Cerebral cortex (tissue), 2 donors: ENCODE results near the genes SLC5A4 and TIMP3.

- PRO-cap, 2 experiments = no peak in any of the 2 experiments
Measured at GRCh38 chr22:31402917-31403320, 3.5 kb downstream of the DRG1 start.

DNA sequence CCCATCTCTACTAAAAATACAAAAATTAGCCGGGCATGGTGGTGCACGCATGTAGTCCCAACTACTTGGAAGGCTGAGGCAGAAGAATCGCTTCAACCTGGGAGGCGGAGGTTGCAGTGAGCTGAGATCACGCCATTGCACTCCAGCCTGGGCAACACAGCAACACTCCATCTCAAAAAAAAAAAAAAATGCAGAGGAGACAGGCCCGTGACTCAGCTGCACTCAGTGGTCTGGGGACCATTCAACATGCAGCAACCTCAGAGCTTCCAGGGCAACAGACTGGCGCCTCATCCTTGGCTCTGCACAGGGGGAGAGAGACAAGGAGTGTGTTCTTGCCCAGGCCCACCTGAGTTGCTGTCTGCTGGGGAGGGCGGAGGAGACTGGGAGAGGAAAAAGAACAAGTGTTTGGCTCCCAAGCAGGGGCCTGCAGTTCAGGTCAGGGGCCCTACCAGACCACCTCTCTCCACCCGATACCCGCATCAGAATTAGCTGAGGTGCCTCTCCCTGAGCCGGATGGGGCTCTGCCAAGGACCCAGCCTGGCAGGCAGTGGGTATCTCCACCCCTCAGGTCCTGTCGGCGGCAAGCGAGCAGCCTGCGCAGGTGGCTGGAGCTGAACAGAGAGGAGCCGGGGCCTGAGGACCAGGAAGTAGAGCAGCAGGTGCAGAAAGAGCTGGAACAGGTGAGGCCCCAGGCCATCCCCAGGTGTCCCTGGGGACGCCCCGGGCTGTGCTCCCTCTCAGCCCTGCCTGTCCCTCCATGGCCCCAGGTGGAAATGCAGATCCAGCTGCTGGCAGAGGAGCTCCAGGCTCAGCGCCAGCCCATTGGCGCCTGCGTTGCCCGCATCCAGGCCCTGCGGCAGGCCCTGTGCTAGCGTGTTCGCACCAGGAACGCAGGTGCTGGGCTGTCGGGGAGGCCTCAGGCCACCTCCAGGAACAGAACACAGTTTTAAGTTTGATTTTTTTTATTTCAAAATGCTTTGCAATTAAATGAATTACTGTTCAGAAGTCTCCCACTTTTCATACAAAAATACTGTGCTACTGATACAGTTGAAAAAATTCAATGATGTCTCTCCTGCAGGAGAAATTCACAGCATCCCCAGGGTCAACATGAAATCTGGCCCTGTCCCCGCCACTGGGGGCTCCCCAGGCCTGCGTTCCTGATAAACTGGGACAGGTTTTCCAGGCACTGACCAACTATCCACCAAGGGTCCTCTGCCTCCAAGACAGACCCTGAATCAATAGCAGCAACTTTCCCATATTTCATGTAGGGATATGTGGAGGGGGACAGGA is 44.0 kb downstream of the PISD start:
- PRO-cap, 2 experiments = no peak in any of the 2 experiments

DNA sequence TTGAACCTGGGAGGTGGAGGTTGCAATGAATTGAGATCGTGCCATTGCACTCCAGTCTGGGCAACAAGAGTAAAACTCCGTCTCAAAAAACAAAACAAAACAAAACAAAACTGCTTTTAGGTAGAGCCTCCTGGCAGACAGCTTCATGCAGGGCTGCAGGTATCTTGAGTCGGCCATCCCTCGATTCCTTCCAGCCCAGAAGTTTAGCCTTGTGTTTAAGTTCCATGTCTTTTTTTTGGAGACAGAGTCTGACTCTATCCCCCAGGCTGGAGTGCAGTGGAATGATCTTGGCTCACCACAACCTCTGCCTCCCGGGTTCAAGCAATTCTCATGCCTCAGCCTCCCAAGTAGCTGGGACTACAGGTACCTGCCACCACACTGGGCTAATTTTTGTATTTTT is 26.9 kb downstream of the PISD start:
- PRO-cap, 2 experiments = no peak in any of the 2 experiments

- PRO-cap, 2 experiments = no peak in any of the 2 experiments
Measured at GRCh38 chr22:31738415-31739064, 11.4 kb downstream of the PRR14L start.

- PRO-cap, 2 experiments = no peak in any of the 2 experiments
Measured at GRCh38 chr22:31754231-31755221, 707 bp downstream of the DEPDC5 start.

GRCh38 chr22:31945726-31946012 is 1.3 kb downstream of the YWHAH start:
- PRO-cap, 2 experiments = no peak in any of the 2 experiments

GRCh38 chr22:31947408-31948512 is 3.4 kb downstream of the YWHAH start:
- PRO-cap, 2 experiments = no peak in any of the 2 experiments

DNA sequence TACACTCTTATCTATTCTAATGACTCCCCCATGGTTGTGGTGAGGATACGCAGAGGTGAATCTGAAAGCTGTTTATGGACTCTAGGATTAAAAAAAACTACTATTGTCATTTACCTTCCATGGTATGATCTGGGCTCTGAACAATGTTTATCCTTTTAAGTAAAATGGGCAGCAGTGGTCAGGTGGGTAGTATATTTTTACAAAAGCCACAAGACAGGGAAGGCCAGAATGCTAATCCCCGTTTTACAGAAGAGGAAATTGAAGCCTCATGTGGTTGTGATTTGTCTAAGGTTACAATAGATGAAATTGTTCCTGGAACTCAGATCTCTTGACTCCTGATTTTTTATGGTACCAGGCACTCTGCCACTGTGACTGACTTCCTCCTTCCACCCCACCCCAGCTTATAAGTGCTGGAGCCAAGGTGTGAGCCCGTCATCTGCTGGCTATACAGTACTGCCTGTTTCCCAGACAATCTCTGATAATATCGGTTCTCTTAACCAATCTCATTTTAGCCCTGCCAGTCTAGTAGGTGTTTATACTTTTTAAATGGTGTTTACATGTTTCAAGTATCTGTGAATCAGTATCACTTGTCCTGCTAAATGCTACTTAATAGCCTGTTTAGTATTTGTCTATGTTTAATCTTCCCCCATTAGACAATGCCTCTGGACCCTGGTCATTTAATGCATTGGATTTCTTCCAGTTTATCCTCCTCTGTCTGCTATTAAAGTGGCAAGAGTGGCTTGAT is 1.9 kb downstream of the SLC5A1 start:
- PRO-cap, 2 experiments = no peak in any of the 2 experiments

- PRO-cap, 2 experiments = peak in 1 of 2 experiments; most common plus-strand start chr22:32205745 (in 1)
Measured at GRCh38 chr22:32205663-32206008, 763 bp upstream of the RFPL2 start.

DNA sequence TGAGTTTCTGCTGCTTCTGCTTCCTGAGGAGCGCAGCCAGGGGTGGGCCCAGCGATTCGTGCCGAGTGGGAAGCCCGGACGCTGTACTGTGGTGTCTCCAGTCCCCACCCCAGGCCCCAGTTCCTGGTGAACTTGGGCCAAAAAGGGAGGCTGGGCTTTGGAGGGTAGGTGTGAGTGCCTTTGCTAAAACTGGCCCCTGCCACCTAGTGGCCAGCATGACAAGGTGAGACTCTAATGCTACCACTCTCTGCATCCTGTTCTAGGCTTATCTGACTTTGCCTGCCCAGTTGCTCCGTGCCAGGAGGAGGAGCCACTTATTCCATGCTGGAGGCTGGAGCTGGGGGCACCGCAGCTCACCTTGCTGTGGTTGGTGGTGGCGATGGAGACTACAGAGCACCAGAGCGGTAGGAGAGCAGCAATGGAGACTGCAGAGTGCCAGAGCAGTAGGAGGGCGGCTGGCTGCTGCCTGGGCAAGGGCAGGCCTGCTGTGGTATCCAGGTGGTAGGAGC is 2.1 kb upstream of the RFPL2 start:
- PRO-cap, 2 experiments = no peak in any of the 2 experiments

DNA sequence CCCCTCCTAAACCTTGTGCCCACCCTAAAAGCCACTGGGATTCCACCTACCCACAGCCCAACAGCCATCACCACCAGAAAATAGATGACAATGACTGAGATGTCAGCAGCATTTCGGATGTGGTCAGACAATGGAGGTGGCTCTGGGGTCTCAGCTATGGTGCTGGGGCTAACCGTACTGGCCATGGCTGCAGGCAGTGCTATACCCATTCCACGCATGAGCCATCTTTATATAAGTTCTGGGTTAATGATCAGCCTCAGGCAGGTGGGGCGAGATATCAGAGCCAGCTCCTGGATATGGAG is at the start of gene SLC5A4:
Gene SLC5A4, minus strand, starts transcription at position 203 of the 302 bp plus-strand sequence.
- PRO-cap, 2 experiments = no peak in any of the 2 experiments

- PRO-cap, 2 experiments = no peak in any of the 2 experiments
Measured at GRCh38 chr22:32483875-32484306, 9.3 kb downstream of the FBXO7 start.

DNA sequence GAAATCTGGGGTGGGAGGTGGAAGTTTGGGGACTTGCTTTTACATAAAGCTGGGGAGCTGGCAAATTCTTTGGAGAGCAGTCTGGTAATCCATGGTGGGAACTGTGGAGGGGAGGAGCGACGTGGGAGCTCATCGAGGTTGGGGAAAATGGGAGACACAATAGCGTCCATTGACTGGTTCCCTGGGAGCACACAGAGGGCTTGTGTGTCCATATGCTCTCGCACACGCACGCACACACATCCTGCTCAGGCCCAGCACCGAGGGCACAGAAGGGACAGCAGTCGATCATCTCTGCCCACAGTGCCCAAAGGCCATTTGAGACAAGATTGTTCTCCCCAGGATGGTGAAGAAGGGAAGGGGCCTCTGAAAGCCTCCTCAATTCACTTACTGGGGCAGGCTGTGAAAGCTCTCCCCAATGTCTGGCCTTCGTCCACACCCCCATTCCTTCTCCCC is 53.7 kb downstream of the FBXO7 start:
- PRO-cap, 2 experiments = peak in 1 of 2 experiments; most common plus-strand start position 248 of the sequence (in 1); most common minus-strand start position 103 of the sequence (in 1)

GRCh38 chr22:32558705-32559281 is 84.2 kb downstream of the FBXO7 start:
- PRO-cap, 2 experiments = no peak in any of the 2 experiments

GRCh38 chr22:32695337-32695969 is 106.1 kb upstream of the TIMP3 start:
- PRO-cap, 2 experiments = no peak in any of the 2 experiments

- PRO-cap, 2 experiments = no peak in any of the 2 experiments
Measured at GRCh38 chr22:32745781-32746184, 55.7 kb upstream of the TIMP3 start.

- PRO-cap, 2 experiments = peak in 2 of 2 experiments; most common plus-strand start chr22:32801705 (in 2)
Measured at GRCh38 chr22:32801615-32802508, at the start of gene TIMP3. Gene TIMP3 (plus strand): TSS chr22:32801705.

DNA sequence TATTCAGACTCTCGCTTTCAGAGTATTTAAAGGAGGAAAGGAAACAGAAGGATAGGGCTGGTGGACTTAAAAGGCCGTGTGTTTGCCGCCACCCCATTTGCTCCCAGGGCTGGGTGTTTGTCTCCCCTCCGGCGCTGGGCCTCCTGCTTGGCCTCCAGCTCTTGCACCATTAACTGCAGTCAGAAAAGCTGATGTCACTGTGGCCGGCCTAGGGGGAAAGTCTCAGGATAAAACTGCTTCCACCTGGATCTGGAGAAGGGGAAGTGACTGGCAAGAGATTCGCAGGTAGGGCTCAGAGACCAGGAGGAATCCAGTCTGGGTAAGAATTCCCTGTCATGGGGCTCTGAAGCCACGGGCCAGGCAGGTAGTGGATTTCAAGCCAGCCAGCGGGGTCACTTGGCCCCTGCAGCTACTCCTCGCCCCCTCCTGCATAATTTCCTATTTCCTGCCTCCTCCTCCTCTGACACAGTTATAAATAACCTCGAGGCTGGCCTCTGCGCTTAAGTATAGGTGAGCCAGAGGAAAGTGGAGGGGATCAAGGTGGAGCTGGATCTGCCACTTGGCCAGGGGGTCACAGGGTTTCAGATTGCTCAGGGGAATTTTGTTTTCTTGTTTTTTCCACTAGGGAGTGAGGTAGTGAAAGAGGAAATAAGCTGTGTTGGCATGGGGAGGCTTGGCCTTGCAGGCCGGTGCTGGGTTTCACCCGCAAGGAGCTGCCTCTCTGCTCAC is 17.2 kb downstream of the TIMP3 start:
- PRO-cap, 2 experiments = no peak in any of the 2 experiments

GRCh38 chr22:32831624-32832659 is 30.4 kb downstream of the TIMP3 start:
- PRO-cap, 2 experiments = no peak in any of the 2 experiments

DNA sequence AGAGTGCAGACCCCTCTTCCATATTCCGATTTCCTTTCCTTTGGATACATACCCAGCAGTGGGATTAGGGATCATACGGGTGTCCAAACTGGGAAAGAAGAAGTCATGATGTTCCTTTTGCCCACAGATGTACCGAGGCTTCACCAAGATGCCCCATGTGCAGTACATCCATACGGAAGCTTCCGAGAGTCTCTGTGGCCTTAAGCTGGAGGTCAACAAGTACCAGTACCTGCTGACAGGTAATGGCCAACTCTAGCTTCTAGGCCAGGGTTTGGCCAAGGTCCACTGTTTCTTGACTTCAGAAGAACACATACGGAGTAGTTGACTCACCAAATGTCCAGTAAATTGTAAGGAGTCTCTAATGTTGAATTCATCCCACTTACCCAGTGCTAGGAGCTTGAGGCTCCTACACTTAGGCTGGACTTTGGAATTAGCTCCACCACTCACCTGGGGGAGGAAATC is 55.6 kb downstream of the TIMP3 start:
- PRO-cap, 2 experiments = no peak in any of the 2 experiments